Peritoneum (tissue), 1 donor: ENCODE measurements around the gene MCM3.

GRCh38 chr6:48068160-48069357 is 42.4 kb downstream of the PTCHD4 start:
- PRO-cap, result no peak

- PRO-cap, result no peak
These were observed 636.1 kb downstream of the MMUT start for GRCh38 chr6:48826847-48827466.

DNA sequence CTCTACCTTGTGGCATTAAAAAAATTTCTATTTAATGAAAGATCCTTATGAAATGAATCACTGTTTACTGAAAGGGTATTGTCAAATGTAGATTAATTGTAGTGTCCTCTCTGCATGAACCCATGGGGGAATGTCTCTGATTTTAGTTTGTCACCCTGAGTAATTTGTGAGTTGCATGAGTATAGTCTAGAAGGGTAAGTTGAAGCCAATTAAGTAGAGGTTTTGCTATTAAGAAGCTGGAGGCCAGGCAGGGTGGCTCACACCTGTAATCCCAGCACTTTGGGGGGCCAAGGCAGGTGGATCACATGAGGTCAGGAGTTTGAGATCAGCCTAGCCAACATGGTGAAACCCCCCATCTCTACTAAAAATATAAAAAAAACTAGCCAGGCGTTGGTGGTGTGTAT is 1.2 kb downstream of the GLYATL3 start:
- PRO-cap, result no peak

- PRO-cap, result no peak
These were observed 15.5 kb downstream of the C6orf141 start for GRCh38 chr6:49565799-49566601.

GRCh38 chr6:50849457-50850154 is 30.9 kb downstream of the TFAP2B start:
- PRO-cap, result no peak

DNA sequence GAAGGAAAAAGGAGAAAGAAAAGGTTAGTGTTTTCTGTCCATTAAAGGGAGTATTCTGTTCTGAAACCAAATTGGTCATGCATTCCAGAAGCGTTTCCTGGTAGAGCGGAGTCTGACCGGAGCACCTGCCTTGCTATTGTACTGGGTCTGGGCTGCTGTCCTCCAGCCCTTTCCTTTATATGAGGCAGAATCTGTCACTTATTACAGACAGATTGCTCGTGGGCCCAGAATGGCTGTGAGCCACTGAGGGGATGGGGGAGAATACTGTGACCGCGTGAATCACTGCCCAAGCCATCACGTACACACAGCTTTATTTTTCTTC is 573.5 kb downstream of the PKHD1 start:
- PRO-cap, result no peak

DNA sequence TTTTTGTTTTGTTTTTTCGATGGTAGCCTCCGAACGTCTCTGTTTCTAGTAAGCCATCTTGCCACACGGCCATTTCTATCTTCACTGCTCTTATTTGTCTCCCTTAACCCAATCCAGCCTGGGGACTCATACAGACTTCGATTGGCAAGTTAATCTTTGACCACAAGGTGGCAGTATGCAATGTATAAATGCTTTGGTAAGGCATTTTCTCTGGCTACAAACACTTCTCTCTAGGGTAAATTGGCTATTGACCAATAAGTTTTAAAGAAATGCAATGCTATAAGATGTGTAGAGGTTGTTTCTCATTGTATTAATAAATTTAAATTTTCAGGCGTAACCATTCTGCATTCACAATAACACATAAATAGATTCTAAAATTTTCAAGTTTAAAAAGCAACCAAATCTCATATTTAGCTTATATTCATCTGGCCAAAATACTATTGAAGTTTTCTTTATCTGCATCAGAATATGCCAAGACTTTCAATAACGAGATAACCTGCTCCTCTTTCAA is 232.1 kb downstream of the PKHD1 start:
- PRO-cap, result no peak

DNA sequence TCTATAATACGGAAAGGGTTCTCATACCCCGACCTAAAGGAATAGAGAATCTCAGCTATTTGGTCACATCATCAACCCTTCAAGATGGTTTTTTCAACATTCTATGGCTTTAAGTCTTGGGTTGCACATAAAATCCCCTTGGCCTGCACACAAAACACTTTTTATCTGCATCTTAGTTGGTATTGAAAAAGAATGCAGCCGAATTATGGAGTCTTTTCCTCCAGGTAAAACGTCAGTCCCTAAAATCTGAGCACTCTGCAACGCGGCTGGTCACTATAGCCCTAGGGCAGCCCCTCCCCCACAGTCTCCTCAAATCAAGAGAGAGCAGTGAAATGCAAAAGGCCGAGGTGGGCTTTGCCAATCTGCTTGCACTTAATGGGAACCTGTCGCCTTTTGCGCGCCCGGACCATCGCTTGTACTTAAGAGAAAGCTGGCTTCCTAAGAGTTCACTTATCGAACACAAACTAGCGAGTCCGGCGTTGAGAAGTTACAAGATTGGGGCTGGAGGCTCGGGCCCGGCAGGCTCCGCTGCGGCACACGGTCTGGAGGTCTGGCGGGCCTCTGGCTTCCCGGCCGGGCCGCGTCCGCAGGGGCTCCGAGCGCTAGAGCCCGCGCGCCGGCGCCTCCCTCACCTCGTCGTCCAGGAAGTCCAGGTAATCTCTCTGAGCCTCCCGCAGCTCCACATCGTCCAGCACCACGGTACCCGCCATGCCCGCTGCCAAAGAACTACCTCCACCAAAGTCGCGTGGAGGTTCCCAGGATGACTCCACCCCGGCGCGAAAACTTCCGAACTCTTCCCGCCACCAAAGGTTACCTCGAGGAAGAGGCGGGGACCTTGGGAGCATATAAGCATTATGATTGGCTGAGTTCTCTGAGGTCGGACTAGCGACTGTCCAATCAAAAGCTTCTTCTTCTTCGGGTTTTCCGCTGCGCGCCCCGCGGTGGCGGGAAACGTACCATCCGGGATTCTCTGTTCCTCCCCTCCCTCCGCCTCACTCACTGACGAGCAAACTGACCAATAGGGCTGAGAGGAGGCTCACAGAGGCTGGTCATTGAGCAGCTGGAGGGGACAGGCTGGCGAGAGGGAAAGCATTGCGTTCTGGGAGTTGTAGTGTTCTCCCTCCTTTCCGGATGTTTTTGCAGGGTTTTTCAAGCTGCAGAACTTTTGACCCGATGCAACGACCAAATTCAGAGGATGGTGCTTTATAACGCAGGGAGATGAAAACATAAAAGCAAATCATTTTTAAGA is at the start of gene MCM3:
Gene MCM3 (minus strand): TSS at position 778 of the 1,249 bp plus-strand sequence.
- PRO-cap, result no peak

DNA sequence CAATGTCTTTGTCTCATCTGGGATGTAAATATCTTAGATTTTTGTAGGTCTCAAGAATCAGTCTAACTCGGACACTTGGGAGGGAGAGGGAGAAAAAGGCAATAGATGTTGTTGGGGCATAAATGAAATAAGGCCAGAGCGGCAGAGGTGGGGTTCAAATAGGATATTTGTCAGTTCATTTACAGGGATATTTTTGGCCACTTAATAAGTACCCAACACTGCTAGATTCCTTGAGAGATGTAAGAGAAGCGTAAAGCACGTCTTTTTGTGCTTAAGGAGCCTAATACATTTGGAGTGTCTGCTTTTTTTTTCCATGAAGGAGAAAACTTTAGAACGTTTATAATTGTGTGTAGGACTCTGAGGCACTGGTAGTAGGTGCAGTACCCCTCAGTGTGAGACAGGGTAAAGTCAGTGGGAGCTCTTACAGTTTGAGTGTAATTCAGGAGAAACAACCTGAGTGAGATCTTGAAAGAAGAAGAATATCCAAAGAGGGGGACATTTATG is 8.3 kb downstream of the PAQR8 start:
- PRO-cap, result no peak

GRCh38 chr6:52393587-52394899 is 26.1 kb upstream of the EFHC1 start:
- PRO-cap, result no peak

GRCh38 chr6:52454476-52455010 is 34.4 kb downstream of the EFHC1 start:
- PRO-cap, result no peak

GRCh38 chr6:52505418-52505999 is 71.4 kb downstream of the TRAM2 start:
- PRO-cap, result no peak

DNA sequence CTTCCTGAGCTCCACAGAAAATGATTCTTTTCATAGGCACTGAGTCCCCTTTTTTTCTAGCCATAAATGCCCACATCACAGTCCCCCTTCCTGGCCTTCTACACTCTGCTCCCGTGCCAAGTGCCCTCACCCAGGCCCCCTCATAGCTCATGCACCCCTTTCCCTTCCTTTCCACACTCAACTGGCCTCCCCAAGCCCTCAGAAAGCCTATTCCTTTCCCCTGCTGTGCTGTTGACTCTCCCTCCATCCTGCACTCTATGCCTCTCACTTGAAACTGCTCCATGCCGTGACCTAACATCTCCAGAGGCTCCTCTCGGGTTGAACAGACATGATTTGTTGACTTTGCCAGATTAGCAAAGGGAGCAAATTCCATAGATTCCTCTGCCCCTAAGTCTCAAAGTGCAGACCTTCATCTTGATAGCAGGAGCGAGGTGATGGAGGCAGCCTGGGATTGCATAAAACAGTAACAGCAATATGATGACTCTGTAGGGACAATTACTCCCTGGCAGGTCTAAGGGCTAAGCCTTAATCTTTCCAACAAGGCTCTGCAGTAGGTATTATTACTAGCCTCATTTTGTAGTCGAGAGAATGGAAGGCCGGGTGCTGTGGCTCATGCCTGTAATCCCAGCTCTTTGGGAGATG is 12.2 kb upstream of the TRAM2 start:
- PRO-cap, result no peak

- PRO-cap, result no peak
These were observed 11.7 kb upstream of the GSTA1 start for GRCh38 chr6:52815167-52815930.

GRCh38 chr6:53070677-53071291 is 5.6 kb downstream of the FBXO9 start:
- PRO-cap, result no peak

DNA sequence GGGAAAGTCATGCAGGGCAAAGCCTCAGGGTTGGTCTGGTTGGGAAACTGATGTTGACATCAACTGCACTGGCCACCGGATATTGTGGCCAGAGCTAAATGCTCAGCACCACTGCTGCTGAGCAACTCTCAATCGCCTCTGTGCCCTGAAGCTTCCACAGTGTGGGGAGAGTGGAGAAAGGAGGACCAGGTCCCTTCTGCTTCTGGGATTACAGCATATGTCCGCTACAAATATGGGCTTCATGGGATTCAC is 93.4 kb upstream of the GCM1 start:
- PRO-cap, result no peak

DNA sequence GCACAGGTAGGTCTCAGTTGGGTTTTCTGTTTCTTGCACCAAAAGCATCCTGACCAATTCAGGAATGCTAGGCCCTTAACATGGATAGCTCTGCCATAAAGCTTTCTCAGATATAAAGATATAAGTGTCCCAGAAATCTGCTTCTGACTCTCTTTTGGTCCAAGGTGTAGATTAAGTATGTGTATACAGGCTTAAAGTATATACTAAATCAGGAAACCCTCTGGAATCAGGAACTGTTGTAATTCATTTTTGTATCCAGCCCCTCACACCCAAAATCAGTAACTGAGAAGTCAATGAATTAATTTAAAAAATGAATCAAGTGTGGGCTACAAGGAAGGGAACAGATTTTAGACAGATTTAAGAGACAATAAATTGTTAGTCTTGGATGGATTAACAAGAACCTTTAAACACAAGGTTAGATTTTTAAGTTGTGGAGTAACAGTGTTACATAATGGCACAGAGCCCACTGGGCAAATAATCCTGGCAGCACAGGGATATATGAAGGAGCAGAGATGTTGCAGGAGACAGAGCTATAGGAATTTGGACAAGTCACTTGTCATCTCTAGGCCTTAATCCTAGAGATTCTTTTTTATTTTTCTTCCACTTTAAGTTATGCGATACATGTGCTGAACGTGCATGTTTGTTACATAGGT is 3.3 kb downstream of the ELOVL5 start:
- PRO-cap, result no peak

- PRO-cap, result no peak
These were observed 79.3 kb downstream of the GCLC start for GRCh38 chr6:53465716-53465915.

GRCh38 chr6:53508436-53509018 is 36.4 kb downstream of the GCLC start:
- PRO-cap, result no peak

DNA sequence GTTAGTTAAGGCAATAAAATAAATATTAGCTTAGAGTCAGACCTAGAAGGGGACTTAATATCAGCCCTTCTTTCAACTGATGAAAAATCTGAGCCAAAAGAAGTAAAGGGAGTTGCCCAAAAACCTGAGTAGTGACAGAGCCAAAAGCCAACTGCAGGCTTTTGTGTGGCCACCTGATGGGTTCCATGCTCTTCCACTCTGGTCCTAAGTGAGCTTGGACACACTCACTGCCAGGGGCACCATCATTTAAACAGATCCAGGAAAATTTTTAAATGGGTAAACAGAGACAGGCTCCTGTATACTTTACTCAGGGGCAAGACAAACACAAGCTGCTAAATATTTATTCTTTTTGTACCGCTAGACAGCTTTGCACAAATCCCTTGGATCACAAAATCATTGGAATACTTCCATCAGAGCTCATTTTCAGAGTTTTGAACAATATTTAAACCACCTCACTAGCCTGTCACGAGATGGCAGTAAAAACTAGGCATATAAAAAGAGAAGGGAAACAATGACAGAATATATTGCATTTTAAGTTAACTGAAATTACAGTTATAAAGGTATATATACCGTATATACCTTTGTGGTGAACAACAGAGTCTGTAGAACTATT is 31.4 kb downstream of the GCLC start:
- PRO-cap, result no peak